Trachea (tissue), 1 donor: ENCODE results near the genes ROBO1 and OR5H14.

GRCh38 chr3:79767220-79768330 lies at the start of gene ROBO1:
ROBO1 (minus strand) TSS chr3:79767998.
- PRO-cap = no peak

GRCh38 chr3:81162068-81162503 lies 599.4 kb downstream of the GBE1 start:
- PRO-cap = no peak

GRCh38 chr3:81622121-81622958 lies 139.1 kb downstream of the GBE1 start:
- PRO-cap = no peak

- PRO-cap = no peak
These were observed 18.0 kb downstream of the GBE1 start for GRCh38 chr3:81743422-81743862.

- PRO-cap = no peak
These were observed 815.3 kb downstream of the VGLL3 start for GRCh38 chr3:86175436-86176164.

DNA sequence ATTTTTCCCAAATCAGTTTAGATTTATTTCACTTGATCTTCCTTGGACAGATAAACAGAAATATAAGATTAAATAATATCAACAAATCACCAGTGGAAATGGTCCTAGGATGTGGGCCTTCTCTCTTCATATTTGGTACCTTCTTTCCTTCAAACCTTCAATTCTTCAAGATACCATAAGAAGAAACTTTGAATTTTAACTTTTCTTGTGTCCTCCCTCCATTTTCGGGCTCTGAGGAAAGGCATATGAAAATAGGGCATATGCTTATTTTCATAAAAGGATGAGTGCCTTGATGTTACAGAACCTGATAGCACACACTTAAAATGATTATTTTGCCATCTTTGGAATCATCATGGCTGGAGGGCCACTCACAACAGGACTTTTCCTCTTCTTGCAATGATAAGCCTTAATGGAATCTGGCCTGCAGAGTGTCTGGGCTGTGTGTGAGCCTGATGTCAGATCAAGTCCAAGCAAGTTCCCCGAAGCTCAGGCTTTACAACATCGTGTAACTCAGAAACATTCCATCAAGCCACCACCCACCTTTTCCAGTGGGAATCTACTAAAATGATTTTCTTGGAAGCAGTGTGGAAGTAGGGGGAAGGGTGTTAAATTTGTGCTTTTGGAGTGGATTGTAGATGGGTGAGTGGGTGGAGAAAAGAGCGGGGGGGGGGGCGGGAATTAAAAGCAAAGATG lies 53.9 kb downstream of the VGLL3 start:
- PRO-cap = no peak

- PRO-cap = no peak
These were observed 22.3 kb downstream of the VGLL3 start for GRCh38 chr3:86968545-86969202.

- PRO-cap = no peak
These were observed 8.1 kb downstream of the VGLL3 start for GRCh38 chr3:86982696-86983359.

- PRO-cap = no peak
These were observed 3.7 kb downstream of the VGLL3 start for GRCh38 chr3:86987077-86987833.

DNA sequence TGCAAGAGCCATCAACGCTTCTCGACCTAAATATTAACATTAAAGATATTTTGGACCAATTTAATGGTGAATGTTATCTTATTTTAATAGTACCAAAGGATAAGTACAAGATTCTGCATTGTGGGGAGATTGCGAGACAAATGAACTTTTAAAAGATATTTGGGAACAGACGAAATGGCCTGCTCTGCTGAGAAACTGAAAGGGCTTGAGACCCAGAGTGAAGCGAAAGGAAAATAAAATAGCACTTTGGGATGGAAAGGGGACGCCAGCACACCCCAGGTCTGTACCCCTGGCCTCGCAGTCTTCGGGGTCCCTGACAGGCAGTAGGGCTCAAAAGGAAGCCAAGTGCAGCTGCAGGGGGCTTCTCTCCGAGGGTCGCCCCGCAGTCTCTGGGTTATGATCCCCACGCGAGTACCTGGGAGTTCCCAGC lies 97.6 kb upstream of the VGLL3 start:
- PRO-cap = unidirectional peak, plus-strand start at position 244 of the sequence

GRCh38 chr3:88057898-88058309 lies 901 bp downstream of the CGGBP1 start:
- PRO-cap = no peak

GRCh38 chr3:93940836-93941538 lies 32.7 kb downstream of the PROS1 start:
- PRO-cap = no peak

- PRO-cap = no peak
These were observed 3.7 kb downstream of the DHFR2 start for GRCh38 chr3:94058654-94059854.

- PRO-cap = no peak
These were observed 197.2 kb upstream of the EPHA6 start for GRCh38 chr3:96617088-96617601.

- PRO-cap = no peak
These were observed 70.7 kb downstream of the RIOX2 start for GRCh38 chr3:97901580-97901905.

GRCh38 chr3:98147184-98147578 lies at the start of gene OR5H14:
OR5H14 (plus strand) TSS chr3:98147479.
- PRO-cap = no peak

DNA sequence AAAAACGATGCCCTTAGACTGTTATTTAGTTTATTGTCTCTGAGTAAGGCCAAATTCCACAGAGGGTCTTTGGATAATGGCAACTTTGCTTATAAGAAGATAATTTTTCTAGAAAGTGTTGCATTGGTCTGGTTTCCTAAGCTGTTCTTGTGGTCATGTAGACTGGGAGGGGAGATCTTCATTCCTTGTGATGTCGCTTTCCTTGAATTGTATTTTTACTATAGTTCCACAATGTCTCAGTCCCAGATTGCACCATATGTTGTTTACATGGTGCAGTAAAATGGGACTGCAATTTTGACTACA lies 28.9 kb upstream of the ST3GAL6 start:
- PRO-cap = no peak

DNA sequence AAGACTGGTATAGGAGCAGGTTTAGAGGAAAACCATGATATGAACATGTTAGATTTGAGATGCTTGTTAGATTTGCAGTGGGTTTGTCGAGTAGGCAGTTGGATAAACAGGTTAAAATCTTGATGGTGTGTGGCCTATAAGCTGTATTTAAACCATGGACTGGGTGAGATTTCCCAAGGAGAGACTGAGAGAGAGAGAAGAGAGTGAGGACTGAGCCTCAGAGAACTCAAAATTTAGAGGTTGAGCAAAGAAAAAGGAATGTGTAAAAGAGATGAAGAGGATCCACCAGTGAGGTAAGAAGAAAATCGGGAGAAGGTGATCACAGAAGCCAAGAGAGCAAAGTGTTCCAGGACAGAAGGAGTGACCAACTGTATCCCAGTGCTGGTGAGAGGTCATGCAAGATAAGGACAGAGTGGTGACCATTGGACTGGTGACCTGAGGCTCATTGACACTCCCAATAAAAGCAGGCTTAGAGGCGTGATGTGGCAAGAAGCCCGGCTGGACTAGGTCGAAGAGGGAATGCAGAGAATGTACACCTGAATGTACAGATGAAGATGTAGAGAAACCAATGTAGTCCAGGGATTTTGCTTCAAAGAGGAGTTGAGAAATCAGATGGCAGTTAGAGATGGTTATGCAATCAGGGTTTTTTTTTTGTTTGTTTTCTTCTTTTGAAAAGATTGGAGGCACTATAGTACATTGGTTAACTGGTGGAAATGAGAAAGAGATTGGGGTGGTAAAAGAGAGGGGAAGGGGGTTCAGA lies 23.1 kb downstream of the ST3GAL6 start:
- PRO-cap = no peak

DNA sequence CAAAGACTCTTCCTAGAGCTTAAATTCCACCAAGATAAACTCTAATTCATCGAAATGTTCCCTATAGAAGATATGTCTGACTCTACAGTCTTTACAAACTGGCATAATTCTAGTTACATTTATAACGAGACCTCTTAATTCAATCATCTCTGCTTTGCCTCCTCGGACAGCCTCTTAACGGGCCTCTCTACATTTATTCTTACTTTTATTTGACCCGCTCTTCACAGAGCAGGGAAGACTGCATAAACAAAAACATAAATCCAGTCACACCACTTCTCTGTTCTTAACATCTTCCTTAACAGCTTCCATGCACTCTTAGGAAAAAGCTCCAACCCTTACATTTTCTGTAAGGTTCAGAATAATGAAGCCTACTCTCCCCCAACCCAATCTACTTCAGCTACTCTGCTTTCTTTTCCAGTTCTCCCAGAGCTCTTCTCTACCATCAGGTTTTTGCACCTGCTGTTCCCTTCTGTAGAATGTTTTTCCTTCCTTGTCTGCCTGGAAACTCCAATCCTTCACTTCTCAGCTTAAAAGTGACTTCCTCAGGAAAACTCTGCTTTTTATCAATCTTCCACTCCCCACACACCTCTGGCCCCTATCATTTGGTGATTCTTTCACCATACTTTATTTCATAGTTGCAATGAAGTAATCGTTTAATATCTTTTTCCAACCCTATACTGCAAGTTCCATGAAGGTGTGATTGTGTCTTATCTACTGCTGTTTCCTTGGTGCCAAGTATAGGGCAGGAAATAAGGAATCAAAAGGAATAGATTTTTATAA lies 55.9 kb downstream of the DCBLD2 start:
- PRO-cap = no peak

DNA sequence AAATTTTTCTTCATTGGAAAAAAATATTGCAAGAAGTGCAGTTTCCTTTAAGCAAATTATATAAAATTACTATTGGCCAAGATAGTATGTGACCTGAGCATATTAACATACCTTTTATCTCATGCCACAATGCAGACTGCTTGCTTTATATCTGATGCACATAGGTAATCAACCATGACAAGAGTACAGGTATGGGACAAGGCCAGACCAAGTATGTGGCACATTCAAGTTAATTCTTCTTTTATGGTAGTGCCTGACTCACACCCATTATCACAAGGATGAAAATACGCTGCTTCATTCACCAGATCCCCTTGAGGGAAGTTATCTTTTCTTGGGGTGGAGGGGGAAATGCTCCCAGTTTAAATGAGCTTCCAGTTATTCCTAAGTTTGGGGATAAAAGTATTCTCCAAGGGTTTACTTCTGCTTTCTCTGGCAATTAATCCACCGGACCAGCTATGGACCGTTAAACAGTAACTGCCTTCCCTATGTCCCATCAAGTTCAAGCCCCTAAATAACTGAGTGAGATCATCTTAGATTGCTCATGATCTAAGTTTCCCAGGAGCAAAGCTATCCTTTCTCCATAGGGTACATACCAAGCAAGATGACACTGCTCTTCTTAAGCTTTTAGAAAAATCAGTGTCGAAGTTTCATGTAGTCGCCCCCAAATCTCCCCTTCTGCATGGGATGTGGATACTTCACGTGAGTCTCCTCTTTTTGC lies 1.9 kb downstream of the COL8A1 start:
- PRO-cap = no peak